Colon Carcinoma Metastatic in the Lung (tissue), 2 donors: ENCODE measurements around the genes NKD1 and AKTIP.

- PRO-cap, 2 experiments, result no peak in any of the 2 experiments
These were observed 192.0 kb downstream of the ZNF423 start for GRCh38 chr16:49663460-49664718.

DNA sequence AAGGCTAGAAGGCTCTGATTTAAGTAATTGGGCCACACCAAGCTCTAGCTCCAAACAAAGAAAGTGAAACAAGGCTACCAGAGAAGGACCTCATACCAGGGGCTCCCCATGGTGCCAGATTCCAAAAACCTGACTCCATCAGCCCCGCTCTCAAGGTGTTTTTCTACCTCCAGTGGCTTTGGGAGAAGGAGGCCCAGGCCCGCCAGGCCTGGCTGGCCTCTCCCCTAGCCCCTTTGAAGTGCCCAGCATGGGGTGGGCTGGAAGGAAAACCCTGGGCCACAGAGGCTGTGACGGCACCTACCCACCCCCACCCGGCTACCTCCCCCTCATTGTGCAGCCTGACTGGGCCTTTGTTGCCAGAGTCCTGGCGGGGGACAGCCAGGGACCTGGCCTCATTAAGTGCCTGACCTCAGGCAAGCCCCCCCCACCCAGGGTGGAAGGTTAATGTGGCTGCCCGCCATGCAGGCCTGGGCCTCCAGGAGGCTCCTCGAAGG is 159.5 kb downstream of the ZNF423 start:
- PRO-cap, 2 experiments, result no peak in any of the 2 experiments

DNA sequence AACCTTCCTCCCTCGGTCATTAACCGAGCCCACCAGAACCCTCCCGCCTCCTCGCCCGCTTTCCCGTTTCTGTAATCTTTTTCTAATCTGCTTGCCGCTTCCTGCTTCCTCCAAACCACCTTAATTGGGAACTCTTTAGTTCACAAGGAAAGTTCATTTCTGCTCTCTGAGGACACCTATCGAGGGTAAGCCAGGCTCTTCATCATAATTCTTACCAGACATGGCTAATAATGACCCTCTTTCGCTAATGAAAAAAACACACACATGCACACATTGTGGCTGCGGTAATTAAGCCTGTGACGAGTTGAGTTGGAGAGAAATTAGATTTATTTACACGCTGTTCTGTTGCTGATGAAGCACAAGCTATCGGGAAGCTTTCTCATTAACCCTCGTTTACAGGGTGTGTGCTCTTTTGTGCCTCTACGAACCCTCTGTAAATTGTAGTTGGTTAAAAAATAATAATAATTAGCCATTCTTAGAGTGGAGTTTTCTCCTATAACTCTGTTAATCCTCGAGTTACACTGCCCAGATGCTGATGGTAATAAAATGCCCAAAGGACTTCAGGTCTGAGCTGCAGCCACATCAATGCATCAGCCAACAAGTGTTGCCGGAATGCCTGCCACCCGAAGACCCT is 100.5 kb downstream of the ZNF423 start:
- PRO-cap, 2 experiments, result peak in 2 of 2 experiments; most common minus-strand start position 71 of the sequence (in 1)

GRCh38 chr16:49832837-49833753 is 22.8 kb downstream of the ZNF423 start:
- PRO-cap, 2 experiments, result no peak in any of the 2 experiments

- PRO-cap, 2 experiments, result no peak in any of the 2 experiments
These were observed 48.0 kb downstream of the ADCY7 start for GRCh38 chr16:50314006-50315191.

- PRO-cap, 2 experiments, result no peak in any of the 2 experiments
These were observed 27.3 kb upstream of the BRD7 start for GRCh38 chr16:50396063-50396511.

DNA sequence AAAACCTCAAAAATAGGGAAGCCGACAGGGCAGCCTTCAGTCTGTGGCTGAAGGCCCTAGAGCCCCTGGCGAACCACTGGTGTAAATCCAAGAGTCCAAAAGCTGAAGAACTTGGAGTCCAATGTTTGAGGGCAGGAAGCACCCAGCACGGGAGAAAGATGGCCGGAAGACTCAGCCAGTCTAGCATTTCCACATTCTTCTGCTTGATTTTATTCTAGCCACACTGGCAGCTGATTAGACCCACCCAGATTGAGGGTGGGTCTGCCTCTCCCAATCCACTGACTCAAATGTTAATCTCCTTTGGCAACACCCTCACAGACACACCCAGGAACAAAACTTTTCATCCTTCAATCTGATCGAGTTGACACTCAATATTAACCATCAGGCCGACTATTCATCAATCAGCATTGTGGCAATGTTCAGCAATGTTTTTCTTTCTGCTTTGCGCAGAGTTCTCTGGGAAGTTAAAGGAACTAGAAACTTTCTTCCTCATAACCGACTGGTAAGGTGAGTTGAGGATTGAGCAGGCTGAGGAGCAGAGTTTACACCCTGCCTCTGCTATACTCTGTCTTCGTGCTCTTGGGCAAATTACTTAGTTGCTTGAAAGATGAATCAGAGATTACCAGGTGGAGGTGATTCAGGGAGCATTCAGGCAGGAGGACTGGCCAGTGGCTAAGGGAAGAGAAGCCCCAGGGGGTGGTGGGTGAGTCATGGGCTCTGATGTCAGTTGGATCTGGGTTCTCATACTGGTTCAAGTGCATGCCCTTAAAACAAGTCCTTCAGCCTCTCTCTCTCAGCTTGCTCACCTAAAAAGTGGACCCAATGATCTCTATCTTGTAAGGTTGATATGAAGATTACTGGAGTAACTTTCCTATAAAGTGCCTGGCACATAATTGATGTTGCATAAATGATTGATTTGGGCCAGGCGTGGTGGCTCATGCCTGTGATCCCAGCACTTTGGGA is 28.2 kb upstream of the BRD7 start:
- PRO-cap, 2 experiments, result no peak in any of the 2 experiments

DNA sequence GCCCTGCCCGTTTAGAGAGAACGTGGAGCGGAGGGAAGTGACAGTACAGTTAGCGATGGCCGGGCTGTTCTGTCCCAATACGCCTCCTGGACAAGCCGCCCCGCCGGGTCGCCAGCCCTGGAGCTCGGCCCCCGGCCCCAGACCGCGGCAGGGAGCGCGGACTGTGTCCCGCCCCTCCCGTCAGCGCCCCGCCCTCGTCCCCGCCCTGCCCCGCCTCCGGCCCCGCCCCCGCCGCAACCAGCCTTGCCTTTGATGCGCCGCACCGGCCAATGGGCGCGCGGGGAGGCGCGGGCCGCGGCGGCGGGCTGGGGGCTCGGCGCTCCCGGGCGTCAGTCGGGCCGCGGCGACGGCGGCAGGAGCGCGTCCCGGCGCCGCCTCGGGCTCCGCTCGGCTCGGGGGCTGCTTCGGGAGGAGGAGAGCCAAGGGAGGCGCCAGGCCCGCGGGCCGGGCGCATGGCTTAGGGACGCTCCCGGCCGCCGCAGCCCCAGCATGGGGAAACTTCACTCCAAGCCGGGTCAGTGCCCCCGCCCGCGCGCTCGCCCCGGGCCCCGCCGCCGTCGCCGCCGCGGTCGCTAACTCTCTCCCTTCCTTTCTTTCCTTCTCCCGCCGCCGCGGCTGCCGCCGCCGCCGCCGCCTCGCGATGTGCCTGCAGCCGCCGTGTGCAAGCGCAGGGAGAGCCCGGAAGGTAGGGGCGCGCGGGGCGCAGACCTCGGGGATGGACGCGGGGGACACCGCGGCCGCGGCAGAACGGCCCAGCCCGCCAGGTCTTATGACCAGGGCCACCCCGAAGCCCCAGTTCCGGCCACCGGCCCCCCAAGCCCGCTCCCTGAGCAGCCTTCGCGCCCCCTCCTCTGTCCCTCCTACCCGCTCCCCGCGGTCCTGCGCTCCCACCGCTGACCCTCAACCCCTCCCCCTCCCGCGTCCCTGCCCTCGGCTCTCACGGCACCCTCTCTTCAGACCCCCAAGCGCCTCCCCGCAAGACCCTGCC is at the start of gene NKD1:
TSS of gene NKD1 (plus strand) at position 332 of the 988 bp plus-strand sequence.
- PRO-cap, 2 experiments, result peak in 2 of 2 experiments; most common plus-strand start position 332 of the sequence (in 1); most common minus-strand start position 126 of the sequence (in 1)

DNA sequence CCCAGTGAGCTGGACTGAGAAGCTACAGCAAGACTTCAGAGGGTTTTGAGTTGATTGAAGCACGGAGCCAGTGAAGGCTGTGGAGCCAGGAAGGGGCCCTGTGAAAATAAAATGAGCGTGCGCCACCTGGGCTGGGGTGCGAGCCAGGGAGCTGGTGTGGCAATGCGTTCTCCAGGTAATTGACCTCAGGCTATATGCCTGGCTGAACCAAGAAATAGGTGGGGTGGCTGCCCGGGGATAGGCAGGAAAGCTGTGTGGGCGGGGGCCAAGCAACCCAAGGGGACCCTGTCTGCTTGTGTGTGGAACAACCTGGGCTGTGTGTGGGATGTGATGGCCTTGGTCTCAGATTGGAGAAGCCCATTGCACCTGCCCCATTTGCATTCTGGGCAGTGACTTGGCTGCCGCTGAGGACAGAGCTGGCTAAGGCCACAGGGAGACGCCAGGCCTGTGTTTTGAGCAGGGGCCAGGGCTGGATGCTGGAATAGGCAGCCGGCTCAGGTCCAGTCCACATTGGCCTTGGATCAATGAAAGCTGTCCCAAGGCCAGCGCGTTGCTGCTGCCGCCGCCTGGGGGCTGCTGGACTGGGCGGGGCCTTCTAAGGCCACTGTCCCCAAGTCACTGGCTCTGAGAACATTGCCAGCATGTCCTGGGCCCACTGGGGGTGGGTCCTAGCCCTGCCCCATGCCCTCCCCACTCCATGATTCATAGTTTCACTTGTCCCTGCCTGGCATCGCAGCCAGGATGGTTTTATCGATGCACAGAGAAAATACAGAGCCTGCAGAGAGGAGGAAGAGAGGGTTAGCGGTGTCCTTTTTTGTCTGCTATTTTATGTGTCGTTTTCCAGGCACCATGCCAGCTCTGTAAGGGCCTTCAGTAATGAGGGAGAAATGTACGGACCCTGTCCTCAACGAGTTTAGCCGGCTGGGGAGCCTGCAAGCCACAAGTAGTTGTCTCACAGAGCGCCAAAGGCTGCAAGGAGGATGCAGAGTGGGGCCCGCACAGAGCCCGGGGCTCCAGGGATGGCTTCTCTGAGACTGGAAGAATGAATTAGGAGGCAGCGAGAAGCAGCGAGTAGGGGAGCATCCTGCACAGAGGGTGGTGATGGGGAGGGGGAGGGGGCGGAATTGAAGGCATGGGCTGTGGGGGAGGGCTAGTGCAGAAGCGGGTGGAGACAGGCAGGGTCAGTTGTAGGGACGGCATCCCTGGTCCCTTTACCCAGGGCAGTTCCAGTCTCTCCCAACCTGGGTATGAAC is 43.9 kb downstream of the NKD1 start:
- PRO-cap, 2 experiments, result no peak in any of the 2 experiments

DNA sequence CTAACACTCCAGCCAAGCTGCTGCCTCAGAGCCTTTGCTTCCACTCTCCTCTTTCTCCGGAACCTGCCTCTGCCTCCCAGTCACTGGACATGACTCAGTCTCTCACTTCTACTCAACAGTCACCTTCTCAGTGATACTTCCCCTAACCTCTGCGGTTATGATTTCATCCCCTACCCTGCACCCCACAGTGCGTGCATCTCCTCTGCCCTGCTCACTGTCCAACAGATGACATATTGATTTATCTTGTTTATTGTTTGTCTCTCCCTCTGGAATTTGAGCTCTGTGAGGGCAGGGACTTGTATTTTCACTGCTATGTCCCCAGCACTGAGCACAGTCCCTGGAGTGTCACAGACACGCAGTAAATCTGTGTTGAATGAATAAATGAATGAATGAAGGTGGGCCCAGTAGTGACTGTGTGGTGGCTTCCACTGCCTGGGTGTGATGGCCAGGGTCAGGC is 100.7 kb downstream of the CYLD start:
- PRO-cap, 2 experiments, result no peak in any of the 2 experiments

DNA sequence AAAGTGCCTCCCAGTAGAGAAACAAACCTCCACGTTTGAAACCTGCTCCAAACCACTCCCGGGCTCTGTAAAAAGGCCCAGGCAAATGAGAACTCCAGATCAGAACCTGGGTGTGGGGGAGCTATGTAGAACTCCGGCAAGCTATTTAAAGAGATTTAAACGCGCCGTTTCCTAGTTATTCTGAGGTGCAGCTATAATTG is 92.8 kb upstream of the SALL1 start:
- PRO-cap, 2 experiments, result no peak in any of the 2 experiments

- PRO-cap, 2 experiments, result no peak in any of the 2 experiments
These were observed 257.2 kb upstream of the SALL1 start for GRCh38 chr16:51408139-51408823.

- PRO-cap, 2 experiments, result no peak in any of the 2 experiments
These were observed 372.3 kb upstream of the SALL1 start for GRCh38 chr16:51523368-51523829.

GRCh38 chr16:53031294-53031875 is 21.3 kb downstream of the CHD9NB start:
- PRO-cap, 2 experiments, result peak in 1 of 2 experiments; most common plus-strand start chr16:53031585 (in 1)

DNA sequence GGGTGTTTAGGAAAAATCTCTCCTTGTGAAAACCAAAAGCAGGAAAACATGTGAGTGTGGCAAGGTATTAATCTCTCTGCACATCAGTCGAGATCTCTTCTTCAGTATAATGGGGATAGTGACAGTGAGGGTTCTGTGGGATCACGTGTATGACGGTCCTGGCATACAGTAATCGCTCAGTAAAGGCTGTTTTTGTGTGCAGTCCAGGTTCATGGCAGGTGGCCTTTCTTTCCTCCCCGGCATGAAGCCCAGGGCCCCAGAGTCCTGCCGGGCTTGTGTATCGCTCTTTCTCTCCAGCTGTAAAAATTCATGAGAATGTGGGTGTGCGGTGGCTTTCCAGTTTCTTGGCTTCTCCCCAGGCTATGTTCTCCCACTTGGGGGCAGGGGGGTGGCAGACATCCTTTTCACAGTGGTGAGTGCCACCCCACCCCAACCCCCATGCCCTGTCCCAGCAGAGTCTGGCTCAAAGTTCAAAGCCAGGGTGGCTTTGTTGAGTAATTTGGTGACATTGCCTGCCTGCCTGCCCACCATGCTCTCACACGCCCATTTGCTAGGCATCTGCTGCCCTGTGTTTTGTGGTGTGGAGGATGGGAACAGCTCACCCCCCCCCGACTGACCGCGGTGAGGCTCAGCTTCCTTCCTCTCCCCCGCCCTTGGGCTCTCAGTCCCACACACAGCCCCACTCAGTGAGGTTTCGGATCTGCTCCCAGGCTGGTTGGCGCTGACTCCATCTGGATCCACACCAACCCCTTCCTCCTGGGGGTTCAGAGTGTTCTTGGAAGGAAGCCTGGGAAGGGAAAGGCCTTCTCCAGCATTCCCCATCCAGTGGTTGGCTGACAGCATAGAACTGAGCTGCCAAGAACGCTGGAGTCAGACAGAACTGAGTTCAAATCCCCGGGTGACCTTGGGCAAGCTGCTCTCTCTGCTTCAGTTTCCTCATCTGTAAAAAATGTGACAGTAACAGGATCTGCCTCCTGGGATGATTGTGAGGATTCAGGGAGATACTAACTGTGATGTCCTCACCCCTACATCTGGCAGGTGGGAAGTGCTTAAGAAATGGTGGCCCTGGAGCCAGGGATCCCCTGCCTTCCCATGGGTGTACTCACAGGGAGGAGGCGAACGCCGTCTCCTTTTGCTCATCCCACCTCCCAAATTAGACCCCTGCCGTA is 36.0 kb downstream of the CHD9 start:
- PRO-cap, 2 experiments, result no peak in any of the 2 experiments

DNA sequence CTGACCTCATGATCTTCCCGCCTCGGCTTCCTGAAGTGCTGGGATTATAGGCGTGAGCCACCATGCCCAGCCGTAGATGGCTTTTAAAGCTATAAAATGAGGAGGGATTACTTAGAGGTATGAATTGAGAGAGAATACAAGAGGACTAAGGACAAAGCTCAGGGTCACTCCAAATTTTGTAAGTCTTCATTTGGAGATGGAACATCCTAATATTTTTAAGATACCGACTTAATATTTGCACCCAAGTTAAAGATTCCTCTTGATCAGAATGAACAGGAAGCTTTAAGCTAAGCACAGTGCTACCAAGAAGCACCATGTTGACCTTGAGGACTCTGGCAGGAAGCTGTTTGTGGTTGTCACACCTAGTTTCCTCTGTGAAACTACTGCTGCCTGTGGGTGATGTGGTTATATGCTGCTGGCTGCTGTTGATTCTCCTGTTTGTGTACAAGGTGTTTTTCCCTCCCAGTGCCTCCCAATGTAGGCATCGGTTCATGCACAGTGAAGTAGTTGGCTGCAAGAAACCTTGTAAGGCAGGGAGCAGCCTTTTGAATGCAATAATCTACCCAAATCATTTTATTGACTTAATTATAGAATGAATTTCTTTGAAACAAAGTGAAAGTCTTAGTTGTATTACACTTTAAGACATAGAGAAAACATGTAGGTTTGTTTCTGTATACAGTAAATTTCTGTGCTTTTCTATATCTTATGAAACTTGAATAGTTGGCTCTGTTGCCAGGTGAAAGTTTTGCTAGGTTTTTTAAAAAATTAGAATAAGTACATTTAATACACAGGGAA is 23.4 kb downstream of the RBL2 start:
- PRO-cap, 2 experiments, result no peak in any of the 2 experiments

- PRO-cap, 2 experiments, result peak in 2 of 2 experiments; most common minus-strand start chr16:53503209 (in 2)
These were observed at the start of gene AKTIP for GRCh38 chr16:53502186-53503402. Gene AKTIP, minus strand, starts transcription at chr16:53503209.

DNA sequence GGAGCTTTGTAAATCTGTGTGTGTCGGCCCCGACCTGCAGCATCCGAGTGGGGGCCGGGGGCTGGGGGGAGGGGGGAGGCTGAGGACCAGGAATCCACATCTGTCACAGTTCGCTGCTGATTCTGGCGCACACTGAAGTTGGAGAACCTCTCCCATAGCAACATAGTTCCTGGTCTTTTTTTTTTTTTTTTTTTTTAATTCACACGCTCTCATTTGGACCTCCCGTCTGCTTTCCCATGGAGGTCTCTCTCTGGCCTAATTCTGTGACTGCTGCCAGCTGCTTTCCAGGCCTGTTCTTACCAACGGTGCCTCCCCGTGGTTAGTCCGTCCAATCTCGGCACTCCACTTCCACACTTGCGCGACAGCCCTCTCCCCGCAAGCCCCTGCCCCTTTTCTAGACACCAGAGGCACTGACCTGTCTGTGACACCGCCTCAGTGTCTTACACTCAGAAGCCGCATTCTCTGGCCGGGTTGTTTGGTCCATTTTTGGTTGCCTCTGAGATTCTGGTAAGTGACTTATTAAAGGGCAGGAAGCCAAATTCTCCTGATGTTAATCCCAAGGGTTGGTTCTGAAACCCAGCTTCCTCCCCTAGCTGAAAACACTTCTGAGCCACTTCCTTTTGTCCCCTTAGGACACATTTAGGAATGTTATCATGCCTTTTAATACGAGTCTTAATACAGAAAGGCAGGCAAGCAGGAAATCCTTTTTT is 1.1 kb upstream of the AKTIP start:
- PRO-cap, 2 experiments, result no peak in any of the 2 experiments

- PRO-cap, 2 experiments, result no peak in any of the 2 experiments
These were observed 8.2 kb upstream of the AKTIP start for GRCh38 chr16:53511080-53511694.

DNA sequence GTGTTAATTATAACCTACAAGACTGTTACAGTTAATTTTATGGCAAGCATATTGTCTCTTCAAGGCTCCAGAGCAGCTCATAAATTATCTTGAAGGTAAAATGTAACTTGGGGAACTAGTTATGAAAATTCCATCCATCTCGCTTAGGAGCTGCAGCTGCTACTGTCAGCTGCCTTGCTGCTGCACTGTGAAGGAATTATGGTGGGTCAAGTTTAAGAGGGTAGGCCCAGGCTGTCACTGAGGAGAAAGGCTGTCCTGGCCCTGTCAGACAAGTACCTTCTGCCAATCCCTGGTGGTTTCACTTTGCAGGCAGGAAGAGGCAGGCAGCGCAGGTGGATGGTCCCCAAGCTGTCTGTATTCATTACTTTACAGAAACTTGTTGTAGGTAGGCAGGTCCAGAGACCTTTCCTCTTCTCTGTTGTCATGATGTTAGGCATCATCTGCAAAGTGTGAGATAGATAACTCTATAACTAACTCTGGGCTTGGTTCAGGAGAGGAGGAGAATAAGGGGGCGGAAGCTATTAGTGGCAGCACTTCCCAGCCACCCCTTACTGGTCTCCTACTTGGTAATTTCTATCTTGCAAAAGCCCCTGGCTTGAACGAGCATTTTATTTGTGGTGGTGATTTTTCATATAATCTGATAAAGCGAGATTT is 243.1 kb downstream of the FTO start:
- PRO-cap, 2 experiments, result no peak in any of the 2 experiments